Upper lobe of left lung (tissue), 5 donors: Measurements from ENCODE around the genes UBXN1 and WDR74.

GRCh38 chr11:62370714-62371534 lies 33.7 kb downstream of the ASRGL1 start:
- PRO-cap, 2 experiments = no peak in any of the 2 experiments
- RAMPAGE, long total RNA, 4 experiments = no peak in any of the 4 experiments

- PRO-cap, 2 experiments = no peak in any of the 2 experiments
- RAMPAGE, long total RNA, 4 experiments = no peak in any of the 4 experiments
These were observed 726 bp downstream of the SCGB1A1 start for GRCh38 chr11:62419591-62419926.

GRCh38 chr11:62499406-62500064 lies 47.1 kb downstream of the AHNAK start:
- PRO-cap, 2 experiments = peak in 1 of 2 experiments; most common plus-strand start chr11:62499938 (in 1); most common minus-strand start chr11:62499624 (in 1)
- RAMPAGE, long total RNA, 4 experiments = no peak in any of the 4 experiments

DNA sequence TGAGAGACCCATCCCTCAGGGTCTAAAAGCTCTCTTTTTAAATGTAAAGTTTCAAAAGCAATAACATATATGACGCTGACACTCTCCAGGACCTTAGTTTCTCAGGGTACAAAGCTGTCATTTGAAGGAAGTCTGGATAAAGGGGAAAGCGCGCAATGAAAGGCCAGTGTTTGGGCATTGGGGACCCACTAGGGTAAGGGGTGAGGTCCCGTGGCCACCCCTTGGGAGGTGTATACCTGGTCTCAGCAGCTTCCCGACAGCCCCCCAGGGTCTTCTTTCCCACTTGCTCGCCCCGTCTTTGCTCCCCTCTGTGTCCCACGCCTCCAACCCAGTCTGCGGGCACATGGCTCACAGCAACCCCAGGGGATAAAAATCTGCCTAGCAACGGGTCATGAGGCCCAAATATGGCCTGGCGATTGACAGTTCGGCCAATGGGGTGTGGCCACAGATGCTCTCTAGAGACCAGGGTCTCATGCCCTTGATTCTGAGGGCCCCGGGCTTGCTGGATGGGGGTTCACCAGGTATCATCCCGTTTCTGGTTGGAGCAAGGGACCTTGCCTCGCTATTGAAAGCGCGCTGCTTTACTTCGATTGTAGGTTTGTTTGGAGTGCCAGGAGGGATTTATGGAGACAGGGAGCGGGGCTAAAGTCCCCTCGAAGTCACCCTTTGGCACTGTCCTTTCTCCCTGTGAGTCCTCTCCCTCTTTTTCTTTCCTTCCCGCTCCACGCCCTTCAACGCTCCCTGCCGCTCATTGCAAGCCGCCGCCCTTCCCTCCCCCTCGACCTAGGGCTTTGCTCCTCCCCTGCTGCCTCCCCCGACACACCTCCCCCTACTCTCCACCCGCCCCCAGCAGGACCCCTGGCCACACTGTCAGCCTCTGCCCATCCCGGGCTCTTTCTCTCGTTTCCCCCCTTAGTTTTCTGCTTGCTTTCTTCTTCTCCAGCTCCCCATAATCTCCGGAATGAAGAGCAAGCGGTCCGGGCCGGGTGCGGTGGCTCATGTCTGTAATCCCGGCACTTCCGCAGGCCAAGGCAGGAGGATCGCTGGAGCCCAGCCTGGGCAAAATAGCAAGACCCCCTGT lies 41.3 kb downstream of the AHNAK start:
- PRO-cap, 2 experiments = no peak in any of the 2 experiments
- RAMPAGE, long total RNA, 4 experiments = no peak in any of the 4 experiments

- PRO-cap, 2 experiments = no peak in any of the 2 experiments
- RAMPAGE, long total RNA, 4 experiments = no peak in any of the 4 experiments
These were observed 28.1 kb downstream of the AHNAK start for GRCh38 chr11:62518593-62518841.

GRCh38 chr11:62532490-62533431 lies 13.8 kb downstream of the AHNAK start:
- PRO-cap, 2 experiments = no peak in any of the 2 experiments
- RAMPAGE, long total RNA, 4 experiments = no peak in any of the 4 experiments

DNA sequence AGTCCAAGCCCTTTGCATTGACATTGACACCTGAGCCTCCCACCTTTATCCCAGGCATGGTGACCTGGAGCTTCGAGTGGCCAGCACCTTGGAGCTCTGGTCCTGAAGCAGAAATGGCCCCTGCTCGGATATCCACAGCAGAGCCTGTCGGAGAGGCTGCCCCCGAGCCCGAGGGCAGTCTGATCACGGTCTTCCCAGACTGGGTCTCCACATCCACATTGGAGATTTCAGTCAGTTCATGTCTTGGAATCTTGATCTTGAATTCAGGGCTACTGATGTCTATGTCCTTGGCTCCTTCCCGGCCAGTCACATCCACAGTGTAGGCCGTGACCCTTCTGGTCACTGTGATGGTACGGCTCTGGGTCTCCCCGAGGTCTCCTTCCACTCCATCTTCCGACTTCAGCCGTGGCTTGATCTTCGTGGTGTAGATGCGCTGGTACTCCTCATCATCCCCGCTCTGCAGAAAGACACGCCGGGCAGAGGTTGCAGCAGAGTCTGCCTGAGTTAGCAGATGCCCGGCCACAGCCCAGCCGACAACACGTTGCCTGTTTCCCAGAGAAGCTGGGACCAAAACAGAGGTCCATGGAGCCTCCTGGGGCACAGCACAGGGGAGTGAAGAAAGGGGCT lies 12.9 kb downstream of the AHNAK start:
- PRO-cap, 2 experiments = no peak in any of the 2 experiments
- RAMPAGE, long total RNA, 4 experiments = no peak in any of the 4 experiments

DNA sequence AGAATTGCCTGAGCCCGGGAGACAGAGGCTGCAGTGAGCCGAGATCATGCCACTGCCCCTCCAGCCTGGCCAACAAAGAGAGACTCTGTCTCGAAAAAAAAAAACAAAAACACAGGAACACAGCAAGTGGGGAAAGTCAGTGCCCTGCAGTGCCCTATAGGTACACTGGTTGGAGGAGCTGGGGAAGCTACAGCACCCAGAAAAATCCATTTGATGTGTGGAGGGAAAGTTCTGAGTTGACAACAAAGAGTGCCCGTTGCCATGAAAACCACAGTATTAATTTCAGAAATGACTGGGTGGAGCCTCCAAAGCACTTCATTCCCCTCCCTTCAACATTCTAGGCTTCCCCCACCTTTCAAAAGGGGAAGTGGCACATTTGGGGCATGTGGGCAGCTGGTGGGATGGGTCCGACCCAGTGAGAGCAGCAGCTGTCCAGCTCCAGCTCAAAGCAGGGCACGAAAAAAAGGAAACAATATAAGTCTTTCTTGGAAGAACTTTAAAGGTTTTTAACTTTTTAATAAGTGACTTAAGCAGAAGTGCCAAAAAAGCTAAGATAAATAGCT lies 8.8 kb upstream of the AHNAK start:
- PRO-cap, 2 experiments = no peak in any of the 2 experiments
- RAMPAGE, long total RNA, 4 experiments = no peak in any of the 4 experiments

- PRO-cap, 2 experiments = peak in 1 of 2 experiments; most common plus-strand start chr11:62556380 (in 1); most common minus-strand start chr11:62556209 (in 1)
- RAMPAGE, long total RNA, 4 experiments = no peak in any of the 4 experiments
These were observed 9.9 kb upstream of the AHNAK start for GRCh38 chr11:62556141-62557185.

DNA sequence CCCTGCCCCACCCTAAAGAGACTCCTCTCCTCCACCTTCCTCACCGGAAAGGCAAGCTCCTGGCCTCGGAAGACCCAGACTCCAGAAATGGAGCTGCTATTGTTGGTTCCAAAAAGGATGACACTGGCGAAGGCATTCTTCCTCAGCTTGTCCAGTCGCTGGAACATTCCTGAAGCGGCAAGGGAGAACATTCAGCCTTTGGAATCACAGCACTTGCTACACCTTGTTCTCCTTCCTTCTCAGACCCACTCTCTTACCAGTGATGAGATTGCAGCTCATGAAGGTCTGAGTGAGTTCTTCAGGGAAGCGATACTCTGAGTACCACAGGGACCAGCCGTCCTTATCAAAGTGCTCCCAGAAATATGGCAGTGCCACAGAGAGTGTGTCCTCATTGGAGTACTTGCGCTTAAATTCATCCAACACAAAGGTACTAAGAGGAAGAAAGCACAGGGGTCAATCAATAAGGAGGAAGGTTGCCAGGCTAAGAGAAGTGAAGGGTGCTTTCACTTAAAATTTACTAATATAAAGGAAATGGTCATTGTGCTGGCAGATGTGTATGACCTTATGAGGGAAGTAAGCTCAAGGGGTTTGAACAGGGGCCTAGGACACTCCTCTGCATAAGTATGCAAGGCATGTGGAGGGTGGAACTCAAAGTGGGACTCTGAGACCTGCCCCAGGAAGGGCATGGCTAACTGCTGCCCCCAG lies 13.5 kb downstream of the EEF1G start:
- PRO-cap, 2 experiments = no peak in any of the 2 experiments
- RAMPAGE, long total RNA, 4 experiments = no peak in any of the 4 experiments

DNA sequence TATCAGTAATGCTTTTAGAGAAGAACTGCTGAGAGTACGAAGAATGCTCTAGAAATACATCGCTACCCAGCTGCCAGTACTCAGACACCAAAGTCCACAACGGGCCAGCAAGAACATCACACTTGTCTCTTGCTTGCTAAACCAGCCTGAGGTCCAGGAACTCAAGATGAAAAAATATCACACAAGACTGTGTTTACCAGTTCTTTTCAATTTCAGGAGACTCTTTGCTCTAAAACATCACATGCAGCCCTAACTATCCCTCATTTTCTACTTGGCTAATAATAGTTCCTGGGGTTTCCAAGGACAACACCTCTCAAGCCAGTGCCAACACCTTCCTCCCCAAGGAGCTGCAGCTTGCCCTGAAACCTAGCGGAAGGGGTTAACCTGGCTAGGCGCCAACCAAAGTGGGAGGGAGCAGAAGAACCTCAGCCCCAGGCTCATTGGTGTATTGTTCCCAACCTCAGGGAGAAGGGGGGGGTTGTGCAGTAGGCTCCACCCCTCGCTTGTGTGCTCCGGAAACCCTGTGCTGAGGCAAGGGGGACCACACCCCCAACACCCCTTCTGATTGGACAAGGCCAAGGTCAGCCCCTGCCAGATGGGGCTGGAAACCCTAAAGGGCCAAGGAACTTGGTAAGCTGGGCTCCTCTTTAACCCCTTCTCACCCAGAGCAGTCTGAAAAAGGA lies 2.7 kb downstream of the MTA2 start:
- PRO-cap, 2 experiments = peak in 1 of 2 experiments; most common plus-strand start position 594 of the sequence (in 1); most common minus-strand start position 453 of the sequence (in 1)
- RAMPAGE, long total RNA, 4 experiments = no peak in any of the 4 experiments

DNA sequence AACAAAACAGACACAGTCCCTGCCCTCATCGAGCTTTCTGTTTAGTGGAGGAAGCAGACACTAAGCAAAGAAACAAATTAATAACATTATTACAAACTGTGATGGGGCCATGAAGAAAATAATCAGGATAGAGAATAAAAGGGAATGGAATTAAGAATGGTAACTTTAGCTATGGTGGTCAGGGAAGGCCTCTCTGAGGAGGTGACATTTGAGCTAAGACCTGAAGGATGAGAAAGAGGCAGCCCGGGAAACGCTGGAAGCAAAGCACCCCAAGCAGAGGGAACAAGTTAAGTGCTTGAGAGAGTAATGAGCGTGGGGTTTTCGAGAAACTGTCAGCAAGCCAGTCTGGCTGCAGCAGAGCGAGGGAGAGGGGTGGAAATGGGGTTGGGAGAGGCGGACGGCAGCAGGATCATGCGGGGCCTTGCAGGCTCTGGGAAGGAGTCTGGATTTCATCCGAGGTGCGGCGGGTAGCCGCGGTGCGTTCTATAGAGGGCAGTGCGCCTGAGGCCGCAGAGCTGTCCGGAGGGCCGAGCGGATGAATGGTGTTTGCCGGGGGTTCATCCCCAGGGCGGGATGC lies 464 bp downstream of the B3GAT3 start:
- PRO-cap, 2 experiments = no peak in any of the 2 experiments
- RAMPAGE, long total RNA, 4 experiments = no peak in any of the 4 experiments

GRCh38 chr11:62665372-62666183 lies 466 bp downstream of the CSKMT start:
- PRO-cap, 2 experiments = no peak in any of the 2 experiments
- RAMPAGE, long total RNA, 4 experiments = start-site peak on the plus strand in 3 of 4 experiments, at chr11:62665428-62665452 at its widest, 15 to 90 reads per replicate

DNA sequence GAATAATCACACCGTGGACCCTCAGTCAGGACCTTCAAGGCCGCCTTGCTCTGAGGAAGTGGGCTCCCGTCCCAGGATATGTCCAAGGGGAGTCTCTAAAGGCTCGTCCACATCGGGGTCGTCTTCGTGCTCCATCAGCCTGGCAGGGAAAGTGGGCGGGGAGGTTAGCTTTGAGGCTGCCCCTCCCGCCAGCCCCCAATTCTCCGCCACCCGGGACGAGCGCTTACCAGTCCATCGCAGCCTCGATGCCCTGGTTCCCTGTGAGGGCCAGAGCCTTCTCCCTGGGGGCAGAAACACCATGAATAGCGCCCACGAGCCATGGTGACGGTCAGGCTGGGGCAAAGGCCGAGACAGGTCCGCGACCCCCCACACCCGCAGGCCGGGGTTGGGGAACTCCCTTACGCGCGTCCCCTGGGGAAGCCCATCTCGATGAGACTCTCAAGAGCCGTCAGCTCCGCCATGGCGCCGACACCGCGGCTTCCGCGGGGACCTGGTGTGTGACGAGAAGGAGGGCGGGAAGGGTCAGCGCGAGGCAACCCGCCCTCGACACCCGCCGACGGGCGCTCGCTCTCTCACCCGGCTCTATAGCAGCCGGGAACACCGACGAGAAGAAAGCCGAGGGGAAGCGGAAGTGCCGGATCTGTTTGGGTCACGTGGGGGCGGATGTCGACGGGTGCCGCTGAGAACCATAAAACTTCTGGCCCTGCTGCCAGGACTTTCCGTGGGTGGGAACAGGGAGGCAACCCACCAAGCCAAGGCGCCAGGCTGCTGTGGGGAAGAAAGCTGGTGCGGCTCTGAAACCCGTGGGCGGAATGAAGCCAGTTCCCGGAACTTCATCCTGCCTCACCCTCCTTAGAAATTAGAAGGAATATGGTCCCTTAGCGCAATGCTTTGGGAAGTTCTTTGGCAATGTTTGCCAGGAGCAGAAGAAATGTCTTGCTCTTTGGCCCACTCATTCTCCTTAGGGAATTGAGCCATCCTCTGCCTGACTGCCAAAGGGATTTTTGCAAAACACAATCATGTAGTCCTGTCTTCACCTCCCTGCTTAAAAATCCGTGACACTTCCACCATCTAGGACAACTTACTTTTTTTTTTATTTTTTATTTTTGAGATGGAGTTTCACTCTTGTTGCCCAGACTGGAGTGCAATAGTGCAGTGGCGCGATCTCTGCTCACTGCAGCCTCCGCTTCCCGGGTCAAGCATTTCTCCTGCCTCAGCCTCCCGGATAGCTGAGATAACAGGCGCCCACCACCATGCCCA lies at the start of gene UBXN1:
UBXN1 (minus strand) TSS at position 611 of the 1,260 bp plus-strand sequence.
- PRO-cap, 2 experiments = peak in 2 of 2 experiments; most common plus-strand start position 712 of the sequence (in 2); most common minus-strand start position 584 of the sequence (in 1)
- RAMPAGE, long total RNA, 4 experiments = start-site peak on the minus strand in 4 of 4 experiments, centred at positions 65 to 607 of the sequence, 35 to 2,254 reads per replicate

DNA sequence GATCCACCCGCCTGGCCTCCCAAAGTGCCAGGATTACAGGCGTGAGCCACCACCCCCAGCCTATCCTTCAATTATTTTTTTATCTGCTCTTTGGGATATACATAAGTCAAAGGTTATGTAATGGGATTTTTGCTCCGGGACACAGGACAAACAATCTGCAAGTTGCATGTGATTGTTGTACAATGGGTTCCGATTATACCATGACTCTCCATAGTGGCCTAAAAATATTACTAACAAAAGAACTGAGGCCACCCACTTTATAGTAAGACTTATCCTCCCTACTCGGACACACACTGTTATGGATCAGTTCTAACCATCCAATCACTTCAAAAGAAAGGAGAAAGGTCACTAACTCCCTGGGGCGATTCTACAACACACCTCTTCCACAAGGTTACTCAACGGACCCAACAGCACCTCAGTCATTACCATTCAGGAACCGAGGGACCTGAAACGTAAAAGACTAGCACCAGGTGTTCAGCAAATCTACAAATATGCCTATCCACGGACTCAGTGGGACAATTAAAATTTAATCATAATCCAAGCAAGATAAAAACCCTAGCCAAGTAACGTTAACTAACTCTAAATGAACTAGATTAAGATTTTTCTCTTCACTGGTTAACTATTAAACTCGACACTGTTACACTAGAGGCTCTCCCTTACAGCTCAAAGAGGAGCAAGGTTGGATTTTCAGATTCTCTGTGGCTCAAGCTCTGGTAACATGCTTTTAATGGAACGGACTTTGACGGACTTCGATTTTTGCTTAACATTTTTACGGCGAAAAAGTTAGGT lies 1.6 kb downstream of the HNRNPUL2 start:
- PRO-cap, 2 experiments = no peak in any of the 2 experiments
- RAMPAGE, long total RNA, 4 experiments = no peak in any of the 4 experiments

GRCh38 chr11:62803694-62804001 lies 1.6 kb downstream of the NXF1 start:
- PRO-cap, 2 experiments = no peak in any of the 2 experiments
- RAMPAGE, long total RNA, 4 experiments = no peak in any of the 4 experiments

DNA sequence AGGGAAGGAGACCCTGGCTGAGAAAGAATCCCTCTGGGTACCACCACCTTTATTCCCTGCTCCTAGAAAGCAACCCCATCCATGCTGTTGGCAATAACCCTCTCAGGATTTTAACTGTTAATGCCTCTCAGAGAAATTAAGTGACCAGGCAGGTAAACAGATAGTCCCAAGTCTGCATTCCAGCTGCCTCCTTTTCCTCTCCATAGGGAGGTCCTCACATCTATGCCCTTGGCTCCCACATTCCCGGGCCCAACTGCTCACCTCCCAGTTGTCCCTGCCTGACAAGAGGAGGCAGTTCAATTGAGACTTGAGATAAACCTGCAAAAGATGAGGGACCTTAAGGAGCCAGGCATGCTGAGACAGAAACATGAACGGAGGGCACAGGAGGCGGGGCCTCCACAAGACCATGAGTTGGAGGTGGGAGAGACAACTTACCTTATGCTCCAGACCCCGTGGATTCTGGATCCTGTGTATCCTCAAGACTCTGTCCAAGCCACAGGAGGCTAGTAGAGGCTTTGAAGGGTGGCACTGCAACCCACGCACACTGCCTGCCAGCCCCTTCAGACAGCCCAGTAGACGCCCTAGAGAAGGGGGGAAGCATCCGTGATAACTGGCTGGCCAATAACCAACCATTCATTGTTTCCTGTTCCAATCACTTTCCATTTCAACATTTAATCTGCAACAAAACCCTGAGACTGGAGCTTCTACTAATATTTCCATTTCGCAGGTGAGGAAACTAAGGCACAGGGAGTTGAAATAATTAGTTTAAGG lies 1.7 kb upstream of the STX5 start:
- PRO-cap, 2 experiments = no peak in any of the 2 experiments
- RAMPAGE, long total RNA, 4 experiments = start-site peak on the minus strand in 1 of 4 experiments, centred at position 494 of the sequence, 21 reads per replicate

GRCh38 chr11:62838749-62839438 lies 496 bp downstream of the WDR74 start:
- PRO-cap, 2 experiments = no peak in any of the 2 experiments
- RAMPAGE, long total RNA, 4 experiments = no peak in any of the 4 experiments

DNA sequence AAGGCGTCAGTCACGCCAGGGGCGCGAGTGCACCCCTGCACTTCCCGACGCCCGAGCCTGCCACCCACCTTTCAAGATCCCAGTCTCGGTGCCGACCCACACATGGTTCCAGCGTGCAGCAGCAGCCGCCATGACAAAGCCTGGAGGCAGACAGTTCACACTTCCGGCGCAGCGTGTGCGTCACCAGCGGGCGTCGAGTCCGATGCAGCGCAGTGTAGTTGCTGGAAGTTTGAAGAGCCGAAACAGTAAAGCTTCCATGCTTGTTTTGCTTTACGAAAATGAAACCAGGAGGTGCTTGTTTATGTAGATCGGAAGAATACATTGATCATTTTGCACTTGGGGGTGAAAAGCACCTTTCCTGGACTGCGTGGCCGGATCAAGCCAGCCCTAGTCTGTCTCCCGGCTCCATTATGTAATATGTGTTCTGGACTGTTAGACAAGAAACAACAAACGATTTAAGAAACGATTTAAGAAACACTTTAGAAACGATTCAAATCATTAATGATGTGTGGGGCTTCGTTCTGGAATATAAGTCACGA lies at the start of gene WDR74:
WDR74 (minus strand) TSS at position 152 of the 539 bp plus-strand sequence.
- PRO-cap, 2 experiments = peak in 2 of 2 experiments; most common plus-strand start position 210 of the sequence (in 1); most common minus-strand start position 142 of the sequence (in 1)
- RAMPAGE, long total RNA, 4 experiments = start-site peak on the plus strand in 1 of 4 experiments, centred at position 200 of the sequence, 15 reads per replicate; start-site peak on the minus strand in 3 of 4 experiments, centred at positions 139 to 151 of the sequence, 102 to 178 reads per replicate

GRCh38 chr11:62841174-62841924 lies 2.0 kb upstream of the WDR74 start:
- PRO-cap, 2 experiments = peak in 2 of 2 experiments; most common minus-strand start chr11:62841717 (in 1)
- RAMPAGE, long total RNA, 4 experiments = start-site peak on the minus strand in 2 of 4 experiments, at chr11:62841777-62841812 at its widest, 18 to 75 reads per replicate